Measurements from ENCODE around the gene KIF16B.

- PRO-cap, 8 experiments: peak in 3 of 8 experiments; most common plus-strand start chr20:10994855 (in 3)
Observed at GRCh38 chr20:10994642-10995098, 320.9 kb upstream of the JAG1 start.

- PRO-cap, 8 experiments: no peak in any of the 8 experiments
Observed at GRCh38 chr20:11777453-11778350, 140.0 kb upstream of the BTBD3 start.

GRCh38 chr20:12098383-12098936, 180.8 kb downstream of the BTBD3 start:
- PRO-cap, 8 experiments: no peak in any of the 8 experiments

GRCh38 chr20:12594602-12595160, 414.1 kb upstream of the SPTLC3 start:
- PRO-cap, 8 experiments: no peak in any of the 8 experiments

- PRO-cap, 8 experiments: no peak in any of the 8 experiments
Observed at GRCh38 chr20:13379396-13380211, 158.5 kb downstream of the ISM1 start.

DNA sequence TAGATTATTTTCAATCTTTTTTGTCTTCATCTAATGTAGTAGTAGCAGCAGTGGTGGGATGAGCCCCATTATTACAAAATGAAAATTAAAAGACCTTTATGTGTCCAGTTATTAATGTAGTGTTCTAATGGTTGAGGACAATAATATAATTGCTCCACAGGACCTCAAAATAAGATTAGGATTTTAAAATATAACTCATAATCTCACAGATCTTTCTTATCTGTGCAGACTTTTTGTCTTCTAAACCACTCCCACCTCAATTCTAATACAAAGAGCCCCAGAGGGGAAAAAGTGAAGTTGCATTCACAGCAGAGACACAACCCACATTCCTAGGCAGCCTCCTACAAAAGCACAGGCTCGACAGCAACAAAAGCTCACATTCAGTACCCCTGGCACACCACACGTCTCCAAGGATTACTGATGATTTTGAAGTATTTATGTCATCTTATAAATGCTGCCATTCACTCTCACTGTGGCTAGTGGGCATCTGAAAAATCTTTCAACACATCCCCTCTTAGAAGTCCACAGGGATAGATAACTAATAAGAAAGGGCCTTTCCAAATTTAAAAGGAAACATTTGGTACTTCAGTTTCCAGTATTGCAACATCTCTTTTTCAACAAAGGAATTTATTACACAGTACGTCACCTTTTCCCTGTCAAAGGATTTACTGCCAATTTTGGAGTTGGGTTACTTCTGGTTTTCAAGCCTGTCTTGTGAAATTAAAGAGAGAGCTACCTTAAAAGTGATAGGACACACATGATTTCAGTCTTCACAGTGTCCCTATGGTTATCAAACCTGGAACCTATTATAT, 146.8 kb downstream of the TASP1 start:
- PRO-cap, 8 experiments: no peak in any of the 8 experiments

GRCh38 chr20:13661186-13661624, 22.5 kb upstream of the TASP1 start:
- PRO-cap, 8 experiments: no peak in any of the 8 experiments

DNA sequence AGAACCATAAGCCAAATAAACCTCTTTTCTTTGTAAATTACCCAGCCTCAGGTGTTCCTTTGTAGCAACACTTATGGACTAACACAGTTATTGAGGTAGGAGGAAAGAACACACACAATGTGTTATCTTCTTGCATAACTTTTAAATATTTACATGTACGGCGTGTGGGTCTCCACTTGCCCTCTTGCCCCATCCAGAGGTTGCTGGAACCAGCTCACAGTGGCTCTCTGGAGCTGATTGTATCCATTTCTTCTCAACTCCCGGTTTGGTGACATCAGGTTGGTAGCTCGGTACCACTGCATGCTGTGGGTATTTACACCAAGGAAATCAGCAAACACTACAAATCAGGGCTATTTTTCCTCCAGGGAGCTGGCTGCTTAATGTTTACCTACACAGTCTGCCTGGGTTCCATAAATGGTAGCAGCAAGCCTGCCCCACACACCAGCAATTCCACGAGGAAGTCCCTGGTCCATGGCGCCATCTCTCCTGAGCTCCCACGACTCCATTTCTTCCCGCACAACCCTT, 54.3 kb upstream of the TASP1 start:
- PRO-cap, 8 experiments: no peak in any of the 8 experiments

- PRO-cap, 8 experiments: no peak in any of the 8 experiments
Observed at GRCh38 chr20:13769539-13770198, 15.1 kb downstream of the ESF1 start.

GRCh38 chr20:13782303-13783264, 2.1 kb downstream of the ESF1 start:
- PRO-cap, 8 experiments: no peak in any of the 8 experiments

DNA sequence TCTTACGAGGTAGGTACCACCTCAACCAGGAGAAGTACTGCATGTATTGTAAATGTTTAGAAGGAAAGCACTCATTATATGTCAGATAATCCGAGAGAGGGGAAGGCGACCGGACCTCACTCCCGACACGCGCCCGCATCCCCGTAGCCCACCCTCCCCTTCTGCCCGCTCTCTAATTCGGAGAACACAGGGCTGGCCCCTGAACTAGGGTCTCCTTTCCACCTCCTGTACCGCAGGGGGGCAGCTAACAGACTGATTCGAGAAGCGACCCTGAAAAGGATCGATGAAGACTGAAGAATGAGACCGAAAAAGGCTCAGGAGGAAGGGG, 325 bp downstream of the ESF1 start:
- PRO-cap, 8 experiments: no peak in any of the 8 experiments

GRCh38 chr20:13800821-13801209, 16.0 kb downstream of the NDUFAF5 start:
- PRO-cap, 8 experiments: no peak in any of the 8 experiments

DNA sequence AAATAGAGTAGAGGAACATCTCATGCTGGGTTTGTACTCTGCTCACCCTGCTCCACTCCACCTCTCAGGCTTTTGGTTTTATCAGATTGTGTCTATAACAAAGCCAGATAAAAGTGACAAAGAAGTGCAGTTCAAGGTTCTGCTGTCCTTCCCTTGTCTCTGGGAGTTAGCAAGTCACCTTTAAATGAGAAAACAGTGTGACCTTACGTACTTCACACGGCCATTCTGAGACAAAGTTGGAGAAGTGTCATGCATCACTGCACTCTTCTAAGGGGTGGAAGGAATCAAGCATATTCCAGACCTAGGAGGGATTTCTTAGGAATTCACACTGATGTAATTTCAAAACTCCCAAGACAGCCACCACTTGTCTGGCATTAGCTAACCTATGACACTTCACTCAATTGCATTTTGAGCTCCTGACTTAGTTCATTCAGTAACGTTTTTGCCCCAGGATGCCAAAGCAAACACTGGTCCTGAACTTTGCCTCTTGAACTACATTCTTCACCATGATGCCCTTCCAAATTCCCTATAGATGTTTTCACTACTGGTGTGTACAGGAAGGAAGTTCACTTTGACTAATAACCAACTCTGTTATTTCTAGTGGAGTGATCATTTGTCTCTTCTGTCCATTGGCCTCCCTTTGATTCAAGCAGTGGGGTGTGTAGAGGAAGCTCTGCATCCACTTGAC, 647.5 kb upstream of the FLRT3 start:
- PRO-cap, 8 experiments: no peak in any of the 8 experiments

- PRO-cap, 8 experiments: no peak in any of the 8 experiments
Observed at GRCh38 chr20:15080659-15081040, 743.2 kb upstream of the FLRT3 start.

DNA sequence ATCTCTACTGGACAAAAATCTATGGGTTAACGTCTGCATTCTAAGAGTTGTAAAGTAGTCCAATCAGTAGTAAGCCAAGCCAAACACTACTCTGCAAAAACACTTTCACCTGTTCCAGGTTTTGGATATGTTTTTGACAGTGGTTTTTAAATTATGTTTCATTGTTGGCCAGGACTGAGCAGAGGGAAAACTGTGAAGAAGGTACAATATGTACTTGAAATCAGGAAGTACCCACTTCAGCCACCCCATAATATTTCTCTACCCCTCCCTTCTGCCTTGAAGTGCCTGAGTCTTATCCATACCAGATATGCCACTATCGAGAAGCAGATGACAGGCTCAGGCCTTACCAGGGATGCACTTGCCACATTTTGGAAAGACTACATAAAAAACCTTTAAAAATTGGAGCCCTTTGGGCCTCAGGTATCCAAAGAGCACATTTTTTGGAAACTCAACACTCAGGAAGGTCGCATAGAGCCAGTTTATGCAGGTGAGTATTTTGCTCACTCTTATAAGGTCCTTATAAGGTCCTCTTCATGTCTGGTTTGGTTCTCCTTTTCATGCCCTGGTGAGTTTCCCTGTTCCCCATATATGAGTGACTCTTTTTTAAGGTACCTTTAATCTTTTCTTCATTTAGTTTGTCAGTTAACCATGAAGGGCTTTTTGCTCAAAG, 859.3 kb upstream of the FLRT3 start:
- PRO-cap, 8 experiments: no peak in any of the 8 experiments

- PRO-cap, 8 experiments: no peak in any of the 8 experiments
Observed at GRCh38 chr20:15976275-15976699, 597.0 kb downstream of the KIF16B start.

- PRO-cap, 8 experiments: no peak in any of the 8 experiments
Observed at GRCh38 chr20:16040591-16041467, 532.4 kb downstream of the KIF16B start.

DNA sequence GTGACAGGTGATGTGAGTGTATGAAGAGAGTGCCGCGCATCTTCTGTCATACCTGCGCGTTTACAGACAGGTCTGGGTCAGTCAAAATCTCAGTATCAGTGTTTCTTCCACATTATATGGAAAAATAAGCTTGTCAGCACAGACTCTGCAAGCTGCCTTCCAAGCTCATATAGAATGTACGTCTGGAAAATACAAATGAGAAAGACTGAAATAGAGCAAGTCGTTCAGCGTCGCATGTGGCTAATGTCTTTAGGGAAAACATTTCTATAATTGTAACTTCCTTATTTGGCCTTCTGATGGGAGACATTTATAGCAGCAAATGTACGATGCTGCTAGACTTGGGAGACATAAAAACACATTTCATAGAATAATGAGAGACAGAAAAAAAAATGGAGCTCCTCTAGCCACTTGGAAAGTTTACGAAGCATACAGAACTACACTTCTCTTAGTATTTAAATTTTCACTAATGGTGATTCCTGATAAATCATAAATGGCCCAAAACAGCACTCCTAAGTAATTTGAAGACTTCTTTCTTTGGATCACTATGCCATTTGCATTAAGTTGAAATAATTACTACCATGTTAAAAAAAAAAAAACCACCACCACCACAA, 122.2 kb downstream of the KIF16B start:
- PRO-cap, 8 experiments: no peak in any of the 8 experiments

GRCh38 chr20:16572839-16573936, at the start of gene KIF16B:
Gene KIF16B (minus strand): TSS chr20:16573448.
- PRO-cap, 8 experiments: peak in 5 of 8 experiments; most common plus-strand start chr20:16573564 (in 2); most common minus-strand start chr20:16573371 (in 3)

GRCh38 chr20:16574491-16575390, 1.5 kb upstream of the KIF16B start:
- PRO-cap, 8 experiments: no peak in any of the 8 experiments

Data from peripheral blood mononuclear cell (primary cell).